ENCODE data around the gene RAMP3.

GRCh38 chr7:45064449-45064884, 24.3 kb downstream of the NACAD start:
- PRO-cap, 3 experiments: no peak in any of the 3 experiments
- RAMPAGE, long total RNA, 4 experiments: no peak in any of the 4 experiments
- RRBS: 97% methylated on average over 1 of the region's 12 CpGs

DNA sequence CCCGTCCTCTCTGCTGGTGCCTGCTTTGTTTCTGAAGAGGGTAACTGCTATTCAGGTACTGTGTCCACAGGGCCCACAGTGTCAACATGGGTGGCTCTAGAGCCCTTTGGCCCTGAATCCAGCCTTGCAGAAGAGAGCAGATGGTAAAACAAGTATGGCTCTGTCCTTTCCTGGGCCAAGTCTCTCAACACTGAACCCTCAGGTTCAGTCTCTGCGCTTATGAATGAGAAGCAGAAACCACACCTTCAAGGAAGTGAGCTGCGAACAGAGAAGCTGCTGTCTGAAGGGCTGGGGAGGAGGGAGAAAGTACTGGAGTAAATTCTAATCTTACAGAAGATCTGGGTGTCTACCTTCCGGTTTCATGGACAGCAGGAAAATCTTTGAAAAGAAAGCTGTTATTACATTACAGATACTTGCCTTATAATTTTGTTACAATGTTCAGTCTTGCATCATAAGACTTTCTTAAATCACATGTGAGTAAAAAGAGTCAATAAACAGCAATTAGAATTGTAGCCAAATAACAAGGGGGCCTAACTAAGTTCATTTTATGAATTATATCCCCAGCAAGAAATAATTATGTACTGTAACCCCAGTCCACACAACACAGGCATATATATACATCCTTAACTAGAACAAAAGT, 4.1 kb downstream of the TBRG4 start:
- PRO-cap, 3 experiments: no peak in any of the 3 experiments
- RAMPAGE, long total RNA, 4 experiments: no peak in any of the 4 experiments
- RRBS: no CpG with 5 or more reads among the region's 4 CpGs

GRCh38 chr7:45157324-45158159, at the start of gene RAMP3:
Gene RAMP3 (plus strand): TSS chr7:45157791.
- PRO-cap, 3 experiments: peak in 3 of 3 experiments; most common plus-strand start chr7:45157791 (in 1)
- RAMPAGE, long total RNA, 4 experiments: start-site peak on the plus strand in 4 of 4 experiments, at chr7:45157785-45157831 at its widest, 137 to 470 reads per replicate
- RRBS: 8% methylated on average over 47 of the region's 63 CpGs

DNA sequence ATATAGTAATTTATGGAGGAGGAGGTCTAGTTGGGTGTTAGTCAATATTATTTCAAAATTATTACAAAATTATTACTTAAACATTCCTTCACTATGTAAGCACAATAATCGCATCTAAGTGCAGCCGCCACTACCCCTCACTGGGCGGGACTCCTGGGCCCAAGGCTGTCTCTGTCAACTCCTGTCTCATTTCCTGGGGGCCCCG, 82.5 kb downstream of the RAMP3 start:
- PRO-cap, 3 experiments: peak in 1 of 3 experiments; most common minus-strand start position 142 of the sequence (in 1)
- RAMPAGE, long total RNA, 4 experiments: no peak in any of the 4 experiments
- RRBS: no CpG with 5 or more reads among the region's 4 CpGs

- PRO-cap, 3 experiments: no peak in any of the 3 experiments
- RAMPAGE, long total RNA, 4 experiments: no peak in any of the 4 experiments
- RRBS: no CpG with 5 or more reads among the region's 2 CpGs
Measured at GRCh38 chr7:45240454-45240721, 82.8 kb downstream of the RAMP3 start.

DNA sequence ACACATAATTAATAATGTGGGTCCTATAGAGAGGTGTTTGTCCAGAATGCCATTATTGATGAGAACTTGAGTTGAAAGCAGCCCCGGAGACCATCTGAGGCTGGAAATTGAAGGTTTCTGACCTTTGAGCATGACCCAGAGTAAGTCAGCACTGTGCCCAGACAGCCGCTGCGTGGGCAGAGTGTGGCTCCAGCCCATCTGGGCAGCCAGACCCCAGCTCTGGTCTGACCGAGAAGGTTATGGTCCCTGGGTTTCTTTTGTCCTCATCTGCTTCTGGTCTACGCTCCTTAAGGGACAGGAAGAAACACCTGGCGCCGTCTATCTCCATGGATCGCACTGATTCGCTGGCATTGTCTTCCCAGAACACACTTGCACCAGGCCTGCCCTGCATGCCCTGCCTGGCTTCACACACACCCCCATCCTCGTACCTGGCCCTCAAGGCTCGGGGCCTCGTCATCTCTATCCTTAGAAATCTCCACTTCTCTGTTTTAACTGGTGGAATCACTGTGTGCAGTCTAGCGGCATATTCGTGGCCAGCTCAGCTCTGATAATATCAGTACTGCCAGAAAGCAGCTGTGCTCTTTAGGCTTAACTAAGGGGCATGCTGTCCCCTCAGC, 127.6 kb downstream of the ADCY1 start:
- PRO-cap, 3 experiments: no peak in any of the 3 experiments
- RAMPAGE, long total RNA, 4 experiments: no peak in any of the 4 experiments
- RRBS: no CpG with 5 or more reads among the region's 14 CpGs

DNA sequence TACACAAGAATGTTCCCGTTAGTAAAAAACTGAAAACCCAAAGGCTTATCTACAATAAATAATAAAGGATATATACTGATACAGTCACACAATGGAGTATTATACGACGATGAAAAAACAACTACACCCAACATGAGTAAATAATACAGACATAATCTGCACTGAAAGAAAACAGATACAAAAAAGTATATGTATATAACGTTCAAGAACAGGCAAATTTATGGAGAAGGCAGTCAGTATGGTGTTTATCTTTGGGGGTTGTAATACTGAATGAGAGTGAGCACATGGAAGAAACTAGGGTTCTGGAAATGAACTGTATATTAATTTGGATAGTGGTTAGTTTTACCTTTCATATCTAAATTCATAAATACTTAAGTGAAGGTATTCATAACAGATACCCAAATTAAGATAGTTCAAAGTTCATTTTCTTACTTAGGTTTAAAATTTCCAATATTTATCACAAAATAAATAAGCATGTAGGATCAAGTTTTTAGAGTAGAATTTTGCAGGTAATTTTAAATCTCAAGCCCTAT, 109.0 kb downstream of the CCDC201 start:
- PRO-cap, 3 experiments: no peak in any of the 3 experiments
- RAMPAGE, long total RNA, 4 experiments: no peak in any of the 4 experiments
- RRBS: no CpG with 5 or more reads among the region's 4 CpGs

DNA sequence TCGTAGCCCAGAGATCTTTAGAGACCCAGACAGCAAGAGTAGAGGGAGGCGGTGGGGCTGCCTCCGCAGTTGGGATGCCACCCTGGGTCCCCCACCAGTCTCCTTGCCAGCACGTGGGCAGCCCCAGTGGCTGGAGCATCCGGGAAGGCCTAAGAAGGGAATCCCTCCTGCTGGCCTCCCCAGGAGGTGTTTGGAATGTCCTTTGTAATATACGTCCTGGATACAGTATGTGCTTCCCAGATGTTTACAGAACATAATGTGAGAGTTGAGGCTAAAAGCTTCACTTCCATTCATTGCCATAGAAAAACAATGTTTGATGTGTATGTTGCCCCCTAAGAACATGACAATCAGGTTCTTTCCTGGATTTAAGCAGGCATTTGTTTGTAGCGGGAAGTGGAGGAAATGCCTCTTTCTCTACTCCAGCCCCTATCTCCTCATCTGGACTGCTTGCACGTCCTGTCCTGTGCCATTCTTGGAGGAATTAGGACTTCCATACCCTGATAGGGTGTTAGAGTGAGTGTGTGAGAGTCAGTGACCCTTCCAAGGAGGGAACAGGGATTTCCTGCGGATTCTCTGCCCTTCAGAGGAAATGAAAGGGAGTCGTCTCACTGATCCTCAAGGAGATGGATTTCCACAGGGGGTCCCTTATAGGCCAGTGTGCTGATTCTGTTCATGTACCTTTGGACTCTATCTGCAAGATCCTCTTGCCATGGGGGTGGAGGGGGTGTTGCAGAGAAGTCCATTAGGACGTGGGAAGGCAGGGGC, 1.2 kb downstream of the IGFBP1 start:
- PRO-cap, 3 experiments: no peak in any of the 3 experiments
- RAMPAGE, long total RNA, 4 experiments: no peak in any of the 4 experiments
- RRBS: no CpG with 5 or more reads among the region's 11 CpGs

- PRO-cap, 3 experiments: no peak in any of the 3 experiments
- RAMPAGE, long total RNA, 4 experiments: no peak in any of the 4 experiments
- RRBS: no CpG with 5 or more reads among the region's 13 CpGs
Measured at GRCh38 chr7:46015249-46015934, 94.3 kb upstream of the IGFBP3 start.

GRCh38 chr7:46558642-46559315, 637.7 kb upstream of the IGFBP3 start:
- PRO-cap, 3 experiments: no peak in any of the 3 experiments
- RAMPAGE, long total RNA, 4 experiments: no peak in any of the 4 experiments
- RRBS: no CpG with 5 or more reads among the region's 3 CpGs

- PRO-cap, 3 experiments: no peak in any of the 3 experiments
- RAMPAGE, long total RNA, 4 experiments: no peak in any of the 4 experiments
- RRBS: no CpG with 5 or more reads among the region's 3 CpGs
Measured at GRCh38 chr7:46695002-46695641, 774.0 kb upstream of the IGFBP3 start.

GRCh38 chr7:46763853-46764692, 817.8 kb downstream of the TNS3 start:
- PRO-cap, 3 experiments: no peak in any of the 3 experiments
- RAMPAGE, long total RNA, 4 experiments: no peak in any of the 4 experiments
- RRBS: no CpG with 5 or more reads among the region's 3 CpGs

DNA sequence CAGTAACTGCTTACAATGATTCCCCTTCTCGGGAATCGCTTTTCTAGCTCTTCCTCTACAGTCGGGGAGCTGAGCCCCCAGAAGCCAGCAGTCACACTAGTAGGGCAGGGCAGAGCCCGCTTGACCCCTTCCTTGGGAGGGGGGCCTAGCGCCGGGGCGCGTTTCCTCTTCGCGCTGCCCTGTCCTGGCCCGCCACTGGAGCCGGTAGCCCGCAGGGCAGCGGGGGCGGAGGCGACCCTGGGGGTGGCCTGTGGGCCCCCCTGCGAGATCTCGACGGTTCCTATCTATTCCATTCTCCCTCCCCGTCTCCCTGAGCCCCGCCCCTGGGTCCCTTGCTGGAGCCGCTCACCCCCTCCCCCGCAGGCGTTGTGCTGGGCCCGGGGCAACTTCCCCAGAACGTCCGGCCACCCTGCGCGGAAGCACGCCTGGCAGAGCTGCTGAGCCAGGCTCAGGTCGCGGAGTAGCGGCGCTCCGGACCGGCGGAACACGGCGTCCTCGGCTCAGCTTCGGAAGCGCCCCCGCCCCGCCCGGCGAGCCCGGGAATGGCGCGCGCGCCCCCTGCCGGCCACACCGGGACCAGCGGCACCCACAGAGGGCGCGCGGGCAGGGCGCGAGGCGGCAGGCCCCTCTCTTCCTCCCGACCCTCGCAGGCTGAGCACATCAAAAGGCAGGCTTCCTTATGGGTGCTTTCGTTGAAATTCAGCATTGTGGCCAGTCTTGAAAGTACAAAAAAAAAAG, 327.7 kb downstream of the TNS3 start:
- PRO-cap, 3 experiments: peak in 3 of 3 experiments; most common plus-strand start position 394 of the sequence (in 1); most common minus-strand start position 436 of the sequence (in 3)
- RAMPAGE, long total RNA, 4 experiments: no peak in any of the 4 experiments
- RRBS: 2% methylated on average over 26 of the region's 63 CpGs

- PRO-cap, 3 experiments: no peak in any of the 3 experiments
- RAMPAGE, long total RNA, 4 experiments: no peak in any of the 4 experiments
- RRBS: no CpG with 5 or more reads among the region's 8 CpGs
Measured at GRCh38 chr7:47276700-47277257, 305.1 kb downstream of the TNS3 start.

GRCh38 chr7:47379630-47380667, 202.0 kb downstream of the TNS3 start:
- PRO-cap, 3 experiments: no peak in any of the 3 experiments
- RAMPAGE, long total RNA, 4 experiments: no peak in any of the 4 experiments
- RRBS: no CpG with 5 or more reads among the region's 27 CpGs

- PRO-cap, 3 experiments: no peak in any of the 3 experiments
- RAMPAGE, long total RNA, 4 experiments: no peak in any of the 4 experiments
- RRBS: no CpG with 5 or more reads among the region's 8 CpGs
Measured at GRCh38 chr7:47574709-47575132, 7.2 kb downstream of the TNS3 start.

- PRO-cap, 3 experiments: no peak in any of the 3 experiments
- RAMPAGE, long total RNA, 4 experiments: no peak in any of the 4 experiments
- RRBS: no CpG with 5 or more reads among the region's 4 CpGs
Measured at GRCh38 chr7:48813834-48814281, 110.5 kb upstream of the CDC14C start.

GRCh38 chr7:50312621-50313347, 8.3 kb downstream of the IKZF1 start:
- PRO-cap, 3 experiments: no peak in any of the 3 experiments
- RAMPAGE, long total RNA, 4 experiments: no peak in any of the 4 experiments
- RRBS: no CpG with 5 or more reads among the region's 4 CpGs

DNA sequence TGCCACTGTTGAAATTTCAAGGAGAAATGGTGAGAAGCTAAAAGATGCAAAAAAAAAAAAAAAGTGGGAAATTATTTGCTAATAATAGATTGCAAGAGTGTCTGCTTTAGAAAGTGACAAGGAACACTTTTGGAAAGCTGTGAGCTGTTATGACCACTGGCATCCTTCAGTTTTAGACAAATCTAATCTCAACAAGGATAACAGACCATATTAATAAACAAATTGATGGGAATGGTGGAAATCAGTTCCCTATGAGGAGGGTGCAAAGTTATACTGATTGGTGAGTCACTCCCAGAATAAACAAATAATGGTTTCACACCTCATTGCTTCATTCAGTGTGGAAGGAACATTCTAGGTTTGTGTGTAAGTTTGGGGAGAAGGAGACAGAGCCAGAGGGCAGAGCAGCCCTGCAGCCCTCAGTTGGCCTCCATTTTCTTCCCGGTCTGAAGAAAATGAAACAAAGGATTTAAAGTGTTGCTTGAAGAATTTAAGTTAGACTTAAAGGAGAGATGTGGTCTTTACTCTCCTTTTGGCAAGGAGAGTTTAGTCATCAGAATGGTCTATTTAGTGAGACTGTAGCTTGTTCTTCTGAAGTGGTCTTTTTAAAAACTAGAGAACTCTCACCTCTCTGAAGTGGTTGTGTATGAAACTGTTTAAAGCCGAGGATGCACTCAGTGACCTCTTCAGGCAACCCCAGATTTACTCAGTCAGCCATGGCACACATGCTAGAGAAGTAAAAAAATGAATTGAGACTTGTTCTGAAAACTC, 27.1 kb downstream of the IKZF1 start:
- PRO-cap, 3 experiments: no peak in any of the 3 experiments
- RAMPAGE, long total RNA, 4 experiments: no peak in any of the 4 experiments
- RRBS: no CpG with 5 or more reads among the region's 2 CpGs

DNA sequence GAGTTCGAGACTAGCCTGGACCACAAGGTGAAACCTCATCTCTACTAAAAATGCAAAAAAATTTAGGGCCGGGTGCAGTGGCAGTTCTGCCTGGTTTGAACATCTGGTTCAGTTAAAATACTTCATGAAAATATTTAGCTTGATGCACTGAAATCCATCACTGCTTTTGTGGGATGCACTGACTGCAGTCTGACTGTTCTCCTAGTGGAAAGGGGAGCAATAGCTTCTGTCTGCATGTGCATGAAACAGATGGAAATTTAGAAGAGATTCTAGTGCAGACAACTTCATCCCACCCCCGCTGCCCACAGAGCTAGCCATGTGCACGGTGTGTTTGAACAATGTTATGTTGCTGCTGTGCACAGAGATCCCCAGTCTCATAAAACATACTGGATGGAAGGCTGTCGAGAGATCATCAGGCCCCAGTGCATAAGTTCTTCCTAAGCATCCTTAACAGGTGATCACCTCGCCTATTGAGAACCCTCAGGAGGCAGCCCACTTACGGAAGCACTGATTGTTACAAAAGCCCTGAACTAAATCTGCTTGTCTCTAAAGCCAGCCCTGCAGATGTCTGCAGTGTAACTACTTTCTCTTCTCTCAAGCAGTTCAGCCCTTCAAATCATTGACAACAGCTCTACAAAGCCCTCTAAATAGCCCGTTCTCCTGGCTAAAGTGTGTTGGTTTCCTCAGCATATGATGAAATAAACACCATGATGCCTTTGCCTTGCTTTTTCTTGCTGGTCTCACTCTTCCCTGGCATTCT, 41.5 kb downstream of the IKZF1 start:
- PRO-cap, 3 experiments: no peak in any of the 3 experiments
- RAMPAGE, long total RNA, 4 experiments: no peak in any of the 4 experiments
- RRBS: no CpG with 5 or more reads among the region's 8 CpGs